Mammary microvascular endothelial cell (primary cell): ENCODE measurements around the genes KLK9, SIGLEC9, SIGLEC7 and SIGLEC10.

- RAMPAGE, long total RNA = start-site peak on the minus strand at chr19:50804594-50804646, 1,366 and 621 reads in 2 replicates
These were observed 14.1 kb downstream of the ACP4 start for GRCh38 chr19:50804310-50804761.

DNA sequence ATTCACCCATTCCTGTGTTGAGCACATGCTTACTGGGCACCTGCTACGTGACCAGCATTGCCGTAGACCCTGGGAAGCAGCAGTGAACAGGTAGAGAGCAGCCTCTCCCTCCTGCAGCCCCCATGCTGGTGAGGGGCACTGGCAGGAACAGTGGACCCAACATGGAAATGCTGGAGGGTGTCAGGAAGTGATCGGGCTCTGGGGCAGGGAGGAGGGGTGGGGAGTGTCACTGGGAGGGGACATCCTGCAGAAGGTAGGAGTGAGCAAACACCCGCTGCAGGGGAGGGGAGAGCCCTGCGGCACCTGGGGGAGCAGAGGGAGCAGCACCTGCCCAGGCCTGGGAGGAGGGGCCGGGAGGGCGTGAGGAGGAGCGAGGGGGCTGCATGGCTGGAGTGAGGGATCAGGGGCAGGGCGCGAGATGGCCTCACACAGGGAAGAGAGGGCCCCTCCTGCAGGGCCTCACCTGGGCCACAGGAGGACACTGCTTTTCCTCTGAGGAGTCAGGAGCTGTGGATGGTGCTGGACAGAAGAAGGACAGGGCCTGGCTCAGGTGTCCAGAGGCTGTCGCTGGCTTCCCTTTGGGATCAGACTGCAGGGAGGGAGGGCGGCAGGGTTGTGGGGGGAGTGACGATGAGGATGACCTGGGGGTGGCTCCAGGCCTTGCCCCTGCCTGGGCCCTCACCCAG lies 4.1 kb downstream of the KLK2 start:
- RAMPAGE, long total RNA = no peak

DNA sequence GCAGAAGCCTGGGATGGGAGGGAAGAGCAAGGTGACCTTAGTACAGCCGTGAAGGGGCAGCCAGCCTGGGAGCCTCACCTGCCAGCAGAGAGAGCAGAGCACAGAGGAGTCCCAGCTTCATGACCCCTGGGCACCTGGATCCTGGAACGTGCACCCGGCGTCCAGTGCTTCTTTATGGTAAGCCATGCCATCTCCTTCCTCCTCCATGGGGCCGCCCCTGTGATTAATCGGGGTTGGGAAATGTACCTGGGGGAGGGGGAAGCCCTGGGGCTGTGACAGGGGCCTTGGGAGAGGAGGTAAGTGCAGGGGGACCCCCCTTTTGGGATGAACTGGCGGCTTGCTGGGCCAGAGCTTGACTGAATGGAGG lies at the start of gene KLK9:
TSS of gene KLK9 (minus strand) at position 166 of the 367 bp plus-strand sequence.
- RAMPAGE, long total RNA = no peak

- RAMPAGE, long total RNA = no peak
These were observed 1.3 kb upstream of the KLK11 start for GRCh38 chr19:51027413-51028377.

GRCh38 chr19:51122421-51123178 lies 2.1 kb upstream of the SIGLEC9 start:
- RAMPAGE, long total RNA = no peak

DNA sequence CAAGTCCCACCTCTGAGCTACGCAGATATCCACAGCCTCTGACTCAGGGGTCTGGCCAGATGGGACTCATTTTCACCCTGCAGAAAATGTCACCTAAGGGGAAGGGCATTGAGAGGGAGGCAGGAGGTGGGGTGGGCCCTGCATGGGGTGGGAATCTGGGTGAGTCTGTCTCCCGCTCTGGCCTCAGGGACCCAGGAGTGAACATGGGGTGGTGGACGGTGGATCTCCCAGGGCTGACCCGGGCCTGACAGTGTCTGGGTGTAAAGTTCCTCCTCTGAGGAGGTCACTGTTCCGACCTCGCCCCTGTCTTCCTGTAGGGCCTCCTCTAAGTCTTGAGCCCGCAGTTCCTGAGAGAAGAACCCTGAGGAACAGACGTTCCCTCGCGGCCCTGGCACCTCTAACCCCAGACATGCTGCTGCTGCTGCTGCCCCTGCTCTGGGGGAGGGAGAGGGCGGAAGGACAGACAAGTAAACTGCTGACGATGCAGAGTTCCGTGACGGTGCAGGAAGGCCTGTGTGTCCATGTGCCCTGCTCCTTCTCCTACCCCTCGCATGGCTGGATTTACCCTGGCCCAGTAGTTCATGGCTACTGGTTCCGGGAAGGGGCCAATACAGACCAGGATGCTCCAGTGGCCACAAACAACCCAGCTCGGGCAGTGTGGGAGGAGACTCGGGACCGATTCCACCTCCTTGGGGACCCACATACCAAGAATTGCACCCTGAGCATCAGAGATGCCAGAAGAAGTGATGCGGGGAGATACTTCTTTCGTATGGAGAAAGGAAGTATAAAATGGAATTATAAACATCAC lies at the start of gene SIGLEC9:
TSS of gene SIGLEC9 (plus strand) at position 341 of the 808 bp plus-strand sequence.
- RAMPAGE, long total RNA = no peak

GRCh38 chr19:51141984-51142773 lies at the start of gene SIGLEC7:
SIGLEC7 (plus strand) TSS chr19:51142301.
- RAMPAGE, long total RNA = no peak

GRCh38 chr19:51339489-51340700 lies 2.0 kb downstream of the VSIG10L start:
- RAMPAGE, long total RNA = no peak

- RAMPAGE, long total RNA = no peak
These were observed 11.4 kb downstream of the ETFB start for GRCh38 chr19:51354692-51355361.

DNA sequence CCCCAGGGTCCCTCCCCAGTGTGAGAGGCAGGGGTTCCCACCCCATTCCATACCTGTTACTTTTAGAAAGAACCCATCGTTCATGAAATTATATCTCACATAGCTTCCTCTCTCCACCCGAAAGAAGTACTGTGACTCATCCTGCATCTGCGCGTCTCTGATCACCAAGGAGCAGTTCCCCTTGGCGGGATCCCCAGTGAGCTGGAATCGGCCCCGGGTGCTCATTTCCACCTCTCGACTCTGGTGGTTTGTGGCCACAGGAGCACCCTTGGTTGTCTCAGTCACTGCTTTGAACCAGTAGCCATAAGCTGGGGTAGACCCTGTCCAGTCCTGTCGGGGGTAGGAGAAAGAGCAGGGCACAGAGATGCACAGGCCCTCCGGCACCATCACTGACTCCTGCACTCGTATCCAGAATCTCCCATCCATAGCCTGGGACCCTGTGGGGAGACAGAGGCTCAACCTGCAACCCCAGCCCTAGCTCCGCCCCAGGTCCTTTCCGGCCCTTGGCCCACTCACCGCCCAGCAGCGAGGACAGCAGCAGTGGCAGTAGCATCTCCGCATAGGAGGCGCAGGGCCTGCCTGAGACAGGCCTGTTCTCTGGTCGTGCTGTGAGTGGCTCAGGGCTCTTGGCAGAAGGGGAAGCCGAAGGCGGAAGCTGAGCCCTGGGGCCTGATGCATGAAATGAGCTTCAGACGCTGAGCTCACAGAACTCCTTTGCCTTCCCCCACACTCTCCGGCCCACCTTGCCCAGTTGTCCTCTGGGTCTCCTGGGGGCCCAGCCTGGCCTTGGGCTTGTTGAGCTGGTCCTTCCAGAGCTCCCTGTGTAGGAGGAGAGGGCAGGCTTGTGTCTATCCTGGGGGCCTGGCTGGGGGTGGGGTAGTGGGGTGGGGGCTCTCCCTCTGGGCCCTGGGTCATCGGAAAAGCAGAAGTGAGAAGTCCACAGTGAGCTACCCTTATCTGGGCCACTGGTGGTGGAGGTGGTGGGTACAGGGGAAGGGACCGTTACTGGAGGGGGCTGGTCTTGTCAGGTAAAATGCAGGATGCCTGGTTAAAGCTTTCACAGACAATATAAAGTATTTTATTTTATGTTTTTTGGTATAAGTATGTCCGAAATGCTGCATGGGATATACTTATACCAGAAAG lies at the start of gene SIGLEC10:
TSS of gene SIGLEC10 (minus strand) at position 614 of the 1,143 bp plus-strand sequence.
- RAMPAGE, long total RNA = no peak

- RAMPAGE, long total RNA = no peak
These were observed 4.4 kb upstream of the SIGLEC10 start for GRCh38 chr19:51421935-51422242.

DNA sequence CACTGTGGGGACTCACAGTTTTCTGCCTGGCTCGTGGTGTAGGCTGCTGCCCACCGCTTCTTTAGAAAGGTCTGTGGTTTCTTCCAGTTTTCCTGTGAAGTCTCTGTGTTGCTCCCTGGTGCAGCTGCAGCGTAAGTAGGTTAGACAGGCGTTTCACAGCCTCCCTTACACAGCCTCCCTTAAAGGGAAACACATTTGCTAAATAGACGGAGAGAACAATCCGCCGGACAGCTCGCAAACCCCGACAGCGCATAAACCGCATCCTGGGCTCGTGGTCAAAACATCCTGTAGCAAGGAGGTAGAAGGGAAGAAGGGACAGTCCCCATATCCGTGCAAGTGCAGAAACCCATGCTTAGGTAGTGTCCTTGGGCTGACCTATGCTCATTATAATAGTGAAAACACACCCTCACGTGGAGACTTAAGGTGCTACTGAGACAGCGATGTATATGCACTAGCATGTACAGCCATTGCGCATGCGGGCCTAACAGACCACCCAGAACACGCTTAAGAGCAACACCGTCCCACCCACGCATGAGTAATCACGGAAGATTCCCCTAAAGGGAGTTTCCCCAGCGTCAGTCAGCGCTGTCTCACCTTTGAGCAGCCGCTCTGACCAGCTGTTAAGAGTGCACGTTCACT lies 16.7 kb downstream of the SIGLEC8 start:
- RAMPAGE, long total RNA = no peak

GRCh38 chr19:51461589-51462042 lies 3.4 kb upstream of the SIGLEC8 start:
- RAMPAGE, long total RNA = no peak

- RAMPAGE, long total RNA = no peak
These were observed 15.4 kb upstream of the SIGLEC6 start for GRCh38 chr19:51546421-51547711.

DNA sequence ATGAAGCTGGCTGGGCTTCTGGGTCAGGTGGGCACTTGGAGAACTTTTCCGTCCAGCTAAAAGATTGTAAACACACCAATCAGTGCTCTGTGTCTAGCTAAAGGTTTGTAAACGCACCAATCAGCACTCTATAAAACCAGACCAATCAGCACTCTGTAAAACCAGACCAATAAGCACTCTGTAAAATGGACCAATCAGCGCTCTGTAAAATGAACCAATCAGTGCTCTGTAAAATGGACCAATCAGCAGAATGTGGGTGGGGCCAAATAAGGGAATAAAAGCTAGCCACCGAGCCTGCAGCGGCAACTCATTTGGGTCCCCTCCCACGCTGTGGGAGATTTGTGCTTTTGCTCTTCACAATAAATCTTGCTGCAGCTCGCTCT lies 27.9 kb downstream of the ZNF175 start:
- RAMPAGE, long total RNA = no peak

- RAMPAGE, long total RNA = no peak
These were observed 426 bp upstream of the SIGLEC14 start for GRCh38 chr19:51647025-51647477.

DNA sequence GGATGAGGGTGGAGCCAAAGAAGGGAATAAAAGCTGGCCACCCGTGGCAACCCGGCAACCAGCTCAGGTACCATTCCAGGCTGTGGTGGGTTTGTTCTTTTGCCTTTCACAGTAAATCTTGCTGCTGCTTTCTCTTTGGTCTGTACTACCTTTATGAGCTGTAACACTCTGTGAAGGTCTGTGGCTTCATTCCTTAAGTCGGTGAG lies 16.6 kb upstream of the SPACA6 start:
- RAMPAGE, long total RNA = no peak

- RAMPAGE, long total RNA = no peak
These were observed 2.9 kb upstream of the SPACA6 start for GRCh38 chr19:51690181-51690708.

- RAMPAGE, long total RNA = no peak
These were observed 3.4 kb downstream of the FPR2 start for GRCh38 chr19:51764332-51764807.

DNA sequence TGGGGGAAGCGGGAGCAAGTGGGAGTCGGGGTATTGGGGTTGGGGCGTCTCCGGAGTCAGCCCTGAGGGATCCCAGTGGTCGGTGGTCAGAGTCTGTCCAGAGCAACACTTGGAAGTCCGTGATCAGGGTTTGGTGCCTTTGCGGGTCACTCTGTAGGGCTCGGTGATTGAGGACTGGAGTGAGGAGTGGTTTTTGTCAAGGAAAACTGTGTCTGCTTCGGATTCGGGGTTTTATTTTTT lies 270 bp downstream of the ZNF613 start:
- RAMPAGE, long total RNA = no peak